Measurements from ENCODE around the genes BZW1 and CFLAR.

- PRO-cap: no peak
Measured at GRCh38 chr2:199489173-199489578, 31.4 kb upstream of the SATB2 start.

DNA sequence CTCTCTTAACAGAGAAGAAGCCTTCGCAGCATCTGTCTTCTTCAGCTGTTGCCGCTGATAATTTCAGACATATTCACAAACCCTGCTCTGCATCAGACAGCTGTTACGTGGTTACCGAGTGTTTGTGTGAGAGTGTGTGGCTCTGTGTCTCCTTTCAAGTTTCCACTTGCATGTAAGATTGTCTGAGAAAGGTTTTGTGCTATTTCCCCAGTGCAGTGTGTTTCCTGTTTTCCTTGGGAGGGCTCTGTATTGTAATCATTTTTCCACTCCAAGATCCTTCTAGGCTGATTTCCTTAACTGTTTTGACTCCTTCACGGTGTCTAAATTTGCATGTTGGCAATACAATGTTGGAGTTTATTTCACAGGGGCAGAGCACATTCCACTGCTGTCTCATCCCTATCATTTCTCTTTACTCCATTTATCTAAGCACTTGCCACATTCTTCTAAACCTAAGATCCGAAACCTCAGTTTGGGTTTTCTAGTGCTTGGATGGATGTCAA lies 32.9 kb downstream of the MAIP1 start:
- PRO-cap: no peak

DNA sequence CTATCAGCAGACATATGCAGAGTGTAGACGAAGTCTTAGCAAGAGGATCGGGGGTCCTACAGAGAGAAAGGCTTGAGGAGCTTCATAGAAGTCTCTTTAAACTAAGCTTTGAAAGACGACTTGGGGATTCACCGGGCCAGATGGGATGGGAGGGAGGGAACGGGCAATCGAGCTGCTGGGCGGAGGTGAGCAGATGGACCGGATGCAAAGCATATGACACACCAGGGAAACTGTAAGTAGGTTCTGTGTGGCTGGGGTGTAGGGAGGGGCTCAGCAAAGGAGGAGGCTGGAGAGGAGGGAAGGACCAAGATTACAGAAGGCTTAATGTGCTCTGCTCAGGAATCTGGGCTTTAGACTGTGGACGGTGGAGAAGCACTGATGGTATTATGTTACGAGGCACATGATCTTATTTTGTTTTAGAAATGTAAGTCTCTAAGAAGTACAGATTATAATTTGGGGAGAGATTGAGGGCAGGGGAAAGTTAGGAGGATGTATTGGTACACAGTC lies 131.5 kb downstream of the MAIP1 start:
- PRO-cap: no peak

- PRO-cap: no peak
Measured at GRCh38 chr2:200163428-200163773, 143.1 kb upstream of the SPATS2L start.

DNA sequence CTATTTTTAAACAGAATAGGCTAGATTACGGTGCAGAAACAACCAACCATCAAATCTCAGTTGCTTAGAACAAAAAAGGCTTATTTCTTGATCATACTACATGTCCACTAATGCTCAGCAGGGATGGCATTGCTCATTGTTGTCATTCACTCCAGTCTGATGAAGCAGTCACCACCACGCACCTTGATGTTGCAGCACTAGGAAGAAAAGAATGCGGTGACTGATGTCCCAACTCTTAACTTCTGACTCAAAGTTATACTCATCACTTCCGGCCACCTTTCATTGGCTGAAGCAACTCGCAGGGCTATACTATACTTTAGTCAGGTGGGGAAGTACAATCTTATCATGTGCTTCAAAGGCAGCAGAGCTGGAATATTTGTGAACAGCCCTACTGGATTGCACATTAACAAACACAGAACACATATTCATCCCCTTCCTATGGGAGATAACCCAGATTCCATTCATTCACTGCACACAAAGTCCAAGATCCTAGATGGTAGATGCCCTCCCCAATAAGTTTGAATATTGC lies 3.6 kb upstream of the SPATS2L start:
- PRO-cap: no peak

DNA sequence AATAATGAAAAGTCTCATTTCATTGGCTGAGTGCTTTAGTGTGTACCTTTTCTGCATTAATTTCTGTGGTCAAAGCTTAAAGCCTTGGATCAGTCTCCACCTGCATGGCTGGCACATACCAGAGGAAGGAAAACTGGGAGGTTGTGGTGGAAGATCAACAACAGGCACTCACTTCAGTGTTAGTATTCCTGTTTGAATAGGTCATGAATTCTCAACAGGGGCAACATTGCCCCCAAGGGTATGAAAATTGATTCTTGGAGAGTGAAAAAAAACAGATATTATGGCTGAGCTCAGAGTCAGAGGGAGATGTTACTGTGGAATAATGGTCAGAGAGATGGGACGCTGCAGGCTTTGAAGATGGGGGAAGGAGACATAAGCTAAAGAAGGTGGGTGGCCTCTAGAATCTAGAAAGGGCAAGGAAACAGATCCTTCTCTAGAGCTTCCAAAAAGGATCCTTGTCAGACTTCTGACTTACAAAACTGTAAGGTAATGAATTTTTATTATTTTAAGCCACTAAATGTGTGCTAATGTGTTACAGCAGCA lies 57.3 kb downstream of the SPATS2L start:
- PRO-cap: no peak

- PRO-cap: no peak
Measured at GRCh38 chr2:200523476-200523983, 2.5 kb upstream of the SGO2 start.

DNA sequence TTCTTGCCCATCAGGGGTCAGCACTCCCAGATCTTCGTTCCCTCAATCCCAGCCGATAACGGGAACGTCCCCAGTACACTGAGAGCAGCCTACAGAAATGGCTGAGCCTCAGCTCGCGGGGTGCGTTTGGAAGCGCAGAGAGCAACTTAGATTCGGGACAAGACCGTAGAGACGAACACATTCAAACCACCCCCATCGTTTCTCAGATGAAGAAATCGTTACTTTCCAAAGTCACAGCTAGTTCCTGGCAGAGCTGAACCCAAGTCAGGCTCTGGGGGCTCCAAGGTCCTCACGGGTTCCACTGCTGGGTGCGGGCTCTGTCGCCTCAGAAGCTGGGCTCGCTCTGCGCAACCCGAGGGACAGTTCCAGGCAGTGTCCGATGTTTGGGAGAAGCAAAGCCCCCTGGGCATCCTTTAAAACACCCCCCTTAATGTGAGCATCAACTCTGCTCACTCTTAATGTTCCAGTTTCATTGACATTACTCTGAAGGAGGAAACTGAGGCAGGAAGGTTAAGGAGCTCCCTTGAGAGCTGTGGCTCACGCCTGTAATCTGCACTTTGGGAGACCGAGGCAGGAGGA lies 741 bp downstream of the AOX1 start:
- PRO-cap: no peak

DNA sequence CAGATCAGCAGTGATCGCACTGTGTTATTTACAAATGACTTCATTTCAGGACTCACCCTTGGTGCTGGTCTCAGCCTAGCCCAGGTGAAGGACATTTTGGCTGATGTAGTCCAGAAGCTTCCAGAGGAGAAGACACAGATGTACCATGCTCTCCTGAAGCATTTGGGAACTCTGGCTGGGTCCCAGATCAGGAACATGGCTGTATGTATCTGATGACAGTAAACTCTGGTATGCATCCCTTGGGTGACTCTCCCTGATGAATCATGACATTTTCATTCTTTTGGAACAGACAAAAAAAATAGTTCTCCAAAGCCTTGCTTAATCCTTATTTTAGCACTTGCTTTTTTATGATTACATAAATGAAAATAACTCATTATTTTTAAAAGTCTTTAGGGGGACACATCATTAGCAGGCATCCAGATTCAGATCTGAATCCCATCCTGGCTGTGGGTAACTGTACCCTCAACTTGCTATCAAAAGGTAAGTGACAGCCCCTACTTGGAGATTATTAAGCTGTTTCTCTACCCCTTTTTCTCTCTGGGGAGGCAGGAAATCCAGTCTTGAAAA lies 23.2 kb downstream of the AOX1 start:
- PRO-cap: no peak

GRCh38 chr2:200616267-200616659 lies 30.4 kb downstream of the AOX1 start:
- PRO-cap: no peak

- PRO-cap: no peak
Measured at GRCh38 chr2:200695113-200696135, 109.6 kb downstream of the AOX1 start.

DNA sequence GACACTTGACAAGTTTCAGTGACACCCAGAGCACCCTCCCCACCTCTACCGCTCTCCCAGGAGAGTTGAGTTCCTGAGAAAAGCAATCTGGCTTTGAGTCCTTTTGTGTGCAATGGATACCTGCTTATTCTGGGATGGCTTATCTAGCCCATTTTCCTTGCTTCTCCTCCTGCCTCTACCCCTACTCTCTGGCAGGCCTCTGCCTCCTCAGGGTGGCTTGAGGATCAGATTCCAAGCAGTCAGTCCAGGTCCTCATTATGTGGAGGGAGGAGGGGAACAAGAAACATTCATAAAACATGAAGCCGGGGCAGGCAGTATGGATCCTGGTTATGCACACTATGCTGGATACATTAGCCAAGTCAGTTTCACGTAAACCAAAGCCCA lies 64.2 kb upstream of the BZW1 start:
- PRO-cap: no peak

GRCh38 chr2:200765363-200766080 lies 46.2 kb upstream of the BZW1 start:
- PRO-cap: no peak

DNA sequence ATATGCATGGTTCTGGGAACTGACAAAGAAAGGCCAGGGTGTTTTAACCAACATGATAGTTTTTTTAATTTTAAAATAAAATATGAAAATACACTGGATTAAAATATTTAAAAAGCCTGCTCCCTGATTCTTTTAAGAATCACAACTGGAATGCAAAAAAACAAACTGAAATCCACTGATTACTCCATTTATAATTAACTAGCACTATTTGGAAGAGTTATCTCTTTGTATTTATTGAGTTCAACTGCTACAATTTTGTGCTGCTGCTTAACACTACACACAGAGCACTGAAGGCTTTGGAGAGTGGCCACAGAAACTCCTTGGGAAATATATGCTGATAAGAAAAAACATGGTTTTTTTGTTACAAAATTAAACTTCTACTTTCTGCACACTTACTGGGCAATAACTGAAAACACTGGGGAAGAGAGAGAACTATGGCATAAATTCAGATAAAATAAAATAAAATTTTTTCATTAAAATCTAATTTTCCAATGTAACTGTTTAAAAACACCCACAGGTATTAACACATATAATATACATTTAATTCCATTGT lies 19.8 kb upstream of the BZW1 start:
- PRO-cap: no peak

DNA sequence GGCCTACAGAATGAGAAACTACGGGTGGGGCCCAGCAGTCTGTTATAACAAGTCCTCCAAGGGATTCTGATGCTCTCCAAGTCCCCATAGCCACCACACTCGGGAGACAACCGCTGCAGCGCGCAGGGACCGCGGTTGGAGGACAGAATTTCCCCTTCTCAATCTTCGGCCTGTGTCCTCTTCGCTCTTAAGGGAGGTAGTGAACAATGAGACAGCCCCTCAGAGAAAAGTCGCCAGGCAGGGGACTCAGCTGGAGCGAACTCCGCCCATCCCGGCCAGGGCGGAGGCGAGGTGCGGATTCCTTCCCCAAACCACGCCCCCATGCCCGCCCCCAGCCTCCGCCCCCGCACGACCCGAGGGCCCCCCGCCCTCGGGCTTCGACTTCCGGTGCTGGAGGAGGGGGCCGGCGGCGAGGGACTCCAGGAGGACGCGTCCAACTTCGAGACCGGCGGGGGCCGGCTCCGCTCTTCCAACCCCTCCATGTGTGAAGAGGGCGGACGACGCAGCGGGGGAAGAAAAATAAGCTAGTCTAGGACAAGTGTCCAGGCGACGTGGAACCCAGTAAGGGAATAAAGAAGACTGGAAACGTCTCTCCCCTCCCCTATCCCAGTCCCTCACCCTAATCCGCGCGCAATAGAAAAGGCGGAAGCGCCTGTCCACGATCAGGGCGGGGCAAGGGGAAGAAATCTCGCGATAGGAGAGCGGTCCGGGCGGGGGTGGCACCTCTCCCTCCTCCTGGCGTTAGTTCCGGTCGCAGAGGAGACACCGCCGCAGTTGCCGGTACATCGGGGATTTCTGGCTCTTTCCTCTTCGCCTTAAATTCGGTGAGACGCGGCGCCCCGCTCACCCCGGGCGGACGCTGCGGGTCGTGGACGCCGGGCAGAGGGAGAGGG lies at the start of gene BZW1:
Gene BZW1, plus strand, starts transcription at position 744 of the 893 bp plus-strand sequence.
- PRO-cap: bidirectional peak, plus-strand start at position 397 of the sequence, minus-strand start at position 264 of the sequence; bidirectional peak, plus-strand start at position 744 of the sequence, minus-strand start at position 635 of the sequence

- PRO-cap: no peak
Measured at GRCh38 chr2:200853379-200853607, 11.2 kb downstream of the CLK1 start.

DNA sequence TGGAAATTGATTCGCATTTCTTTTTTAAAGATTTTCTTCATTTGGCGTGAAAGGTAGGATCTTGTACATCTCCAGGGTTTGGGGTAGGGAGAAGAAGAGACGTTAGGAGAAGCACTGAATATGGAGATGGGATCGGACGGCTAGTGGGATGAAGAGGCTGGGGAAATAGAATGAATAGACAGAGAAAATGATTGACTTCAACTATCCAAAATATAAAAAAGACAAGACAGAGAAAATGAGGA lies 787 bp upstream of the ORC2 start:
- PRO-cap: no peak

DNA sequence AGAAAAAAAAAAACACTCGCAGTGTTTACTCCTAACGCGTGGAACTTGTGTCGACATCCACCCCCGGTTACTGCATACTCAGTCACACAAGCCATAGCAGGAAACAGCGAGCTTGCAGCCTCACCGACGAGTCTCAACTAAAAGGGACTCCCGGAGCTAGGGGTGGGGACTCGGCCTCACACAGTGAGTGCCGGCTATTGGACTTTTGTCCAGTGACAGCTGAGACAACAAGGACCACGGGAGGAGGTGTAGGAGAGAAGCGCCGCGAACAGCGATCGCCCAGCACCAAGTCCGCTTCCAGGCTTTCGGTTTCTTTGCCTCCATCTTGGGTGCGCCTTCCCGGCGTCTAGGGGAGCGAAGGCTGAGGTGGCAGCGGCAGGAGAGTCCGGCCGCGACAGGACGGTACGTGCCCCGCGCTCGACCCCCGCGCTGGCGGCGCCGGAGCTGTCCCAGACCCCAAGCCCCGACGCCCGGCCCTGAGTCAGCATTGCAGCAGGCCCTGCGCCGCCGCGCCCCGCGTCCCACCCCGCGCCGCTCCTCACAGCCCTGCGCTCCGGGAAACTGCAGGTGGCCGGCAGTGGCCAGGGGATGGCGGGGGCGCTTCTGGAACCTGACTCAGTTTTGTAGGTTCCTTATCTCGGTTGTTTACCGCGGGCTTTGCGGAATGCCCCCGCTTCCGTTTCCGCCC lies at the start of gene CFLAR:
Gene CFLAR, plus strand, starts transcription at position 85 of the 688 bp plus-strand sequence.
- PRO-cap: bidirectional peak, plus-strand start at position 102 of the sequence, minus-strand start at position 135 of the sequence; bidirectional peak, plus-strand start outside the sequence, minus-strand start at position 563 of the sequence

DNA sequence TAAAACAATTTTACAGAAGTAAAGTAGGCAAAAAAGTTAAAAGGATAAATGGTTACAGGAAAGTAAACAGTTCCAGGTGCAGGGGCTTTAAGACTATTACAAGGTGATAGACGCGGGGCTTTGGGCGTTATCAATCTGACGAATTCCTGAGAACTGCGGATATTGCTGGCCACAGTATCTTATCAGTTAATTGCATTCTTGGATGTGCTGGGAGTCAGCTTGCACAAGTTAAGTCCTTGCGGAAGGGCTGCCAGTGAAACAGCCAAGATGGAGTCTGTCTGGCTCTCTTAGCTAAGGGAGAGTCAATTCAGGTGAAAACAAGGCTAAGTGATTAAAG lies 10.2 kb downstream of the CFLAR start:
- PRO-cap: no peak

GRCh38 chr2:201136674-201137353 lies 20.9 kb downstream of the CFLAR start:
- PRO-cap: no peak